Measurements from ENCODE around the gene PRTG.

DNA sequence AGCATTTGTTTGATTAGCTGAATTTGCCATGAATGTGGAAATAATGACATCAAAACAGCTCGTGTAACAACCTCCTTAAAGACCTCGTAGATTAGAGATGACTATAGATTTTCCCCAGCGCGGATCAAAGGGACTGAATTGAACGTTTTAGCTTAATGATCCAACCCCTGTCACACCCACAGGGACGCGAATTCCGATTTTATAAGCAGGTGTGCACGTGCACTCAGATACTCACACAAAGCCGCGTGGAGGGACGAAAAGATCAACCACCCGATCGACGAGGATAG, 7.2 kb downstream of the ONECUT1 start:
- PRO-cap, result no peak
- RAMPAGE, long total RNA, 2 experiments, result no peak in any of the 2 experiments

- PRO-cap, result no peak
- RAMPAGE, long total RNA, 2 experiments, result no peak in any of the 2 experiments
Observed at GRCh38 chr15:53115036-53115429, 324.9 kb upstream of the ONECUT1 start.

- PRO-cap, result no peak
- RAMPAGE, long total RNA, 2 experiments, result no peak in any of the 2 experiments
Observed at GRCh38 chr15:53438508-53438987, 320.9 kb downstream of the WDR72 start.

- PRO-cap, result no peak
- RAMPAGE, long total RNA, 2 experiments, result no peak in any of the 2 experiments
Observed at GRCh38 chr15:54583681-54584220, 605.5 kb downstream of the UNC13C start.

DNA sequence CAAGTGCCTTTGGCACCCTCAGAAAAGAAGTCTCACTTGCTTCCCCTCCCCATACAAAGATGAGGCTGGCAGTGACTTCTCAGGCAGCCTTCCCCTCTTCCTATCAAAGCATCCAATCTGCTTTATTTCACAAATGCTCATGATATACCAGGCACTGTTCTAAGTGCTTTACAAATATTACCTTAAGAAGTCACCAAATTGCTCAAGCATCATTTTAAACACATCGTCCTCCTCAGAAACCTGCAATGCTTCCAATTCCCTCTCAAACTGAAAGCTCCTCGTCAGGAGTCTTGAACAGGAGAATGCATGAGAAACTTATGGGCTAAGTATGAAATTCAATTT, 181.9 kb downstream of the RSL24D1 start:
- PRO-cap, result no peak
- RAMPAGE, long total RNA, 2 experiments, result no peak in any of the 2 experiments

DNA sequence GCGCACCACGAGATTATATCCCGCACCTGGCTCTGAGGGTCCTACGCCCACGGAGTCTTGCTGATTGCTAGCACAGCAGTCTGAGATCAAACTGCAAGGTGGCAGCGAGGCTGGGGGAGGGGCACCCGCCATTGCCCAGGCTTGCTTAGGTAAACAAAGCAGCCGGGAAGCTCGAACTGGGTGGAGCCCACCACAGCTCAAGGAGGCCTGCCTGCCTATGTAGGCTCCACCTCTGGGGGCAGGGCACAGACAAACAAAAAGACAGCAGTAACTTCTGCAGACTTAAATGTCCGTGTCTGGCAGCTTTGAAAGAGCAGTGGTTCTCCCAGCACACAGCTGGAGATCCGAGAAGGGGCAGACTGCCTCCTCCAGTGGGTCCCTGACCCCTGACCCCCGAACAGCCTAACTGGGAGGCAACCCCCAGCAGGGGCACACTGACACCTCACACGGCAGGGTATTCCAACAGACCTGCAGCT, 132.4 kb downstream of the RSL24D1 start:
- PRO-cap, result no peak
- RAMPAGE, long total RNA, 2 experiments, result no peak in any of the 2 experiments

DNA sequence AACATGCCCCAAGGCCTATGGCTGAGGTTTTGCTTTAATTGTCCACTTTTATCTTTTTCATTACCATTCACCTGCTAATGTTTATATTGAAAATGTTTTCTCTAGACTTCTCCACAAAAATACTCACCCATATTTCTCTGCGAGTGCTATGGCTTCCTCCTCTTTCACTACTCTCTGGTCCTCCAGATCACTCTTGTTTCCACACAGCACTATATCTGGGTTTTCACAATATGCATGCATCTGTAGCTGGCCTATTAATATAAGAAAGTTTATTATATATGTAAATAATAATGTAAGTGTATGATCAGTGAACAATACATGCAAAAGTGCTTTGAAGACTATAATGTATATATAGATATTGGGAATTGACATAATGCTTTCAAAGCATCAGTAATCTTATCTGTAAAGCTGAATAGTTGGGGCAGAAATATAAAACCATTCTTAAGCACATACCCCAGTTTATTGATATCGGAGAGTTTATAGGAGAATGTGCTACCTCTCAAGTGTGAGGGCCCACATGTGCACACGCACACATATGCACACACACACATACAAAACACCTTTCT, 27.1 kb upstream of the RSL24D1 start:
- PRO-cap, result no peak
- RAMPAGE, long total RNA, 2 experiments, result no peak in any of the 2 experiments

- PRO-cap, result no peak
- RAMPAGE, long total RNA, 2 experiments, result no peak in any of the 2 experiments
Observed at GRCh38 chr15:55246647-55246898, 43.0 kb downstream of the RAB27A start.

DNA sequence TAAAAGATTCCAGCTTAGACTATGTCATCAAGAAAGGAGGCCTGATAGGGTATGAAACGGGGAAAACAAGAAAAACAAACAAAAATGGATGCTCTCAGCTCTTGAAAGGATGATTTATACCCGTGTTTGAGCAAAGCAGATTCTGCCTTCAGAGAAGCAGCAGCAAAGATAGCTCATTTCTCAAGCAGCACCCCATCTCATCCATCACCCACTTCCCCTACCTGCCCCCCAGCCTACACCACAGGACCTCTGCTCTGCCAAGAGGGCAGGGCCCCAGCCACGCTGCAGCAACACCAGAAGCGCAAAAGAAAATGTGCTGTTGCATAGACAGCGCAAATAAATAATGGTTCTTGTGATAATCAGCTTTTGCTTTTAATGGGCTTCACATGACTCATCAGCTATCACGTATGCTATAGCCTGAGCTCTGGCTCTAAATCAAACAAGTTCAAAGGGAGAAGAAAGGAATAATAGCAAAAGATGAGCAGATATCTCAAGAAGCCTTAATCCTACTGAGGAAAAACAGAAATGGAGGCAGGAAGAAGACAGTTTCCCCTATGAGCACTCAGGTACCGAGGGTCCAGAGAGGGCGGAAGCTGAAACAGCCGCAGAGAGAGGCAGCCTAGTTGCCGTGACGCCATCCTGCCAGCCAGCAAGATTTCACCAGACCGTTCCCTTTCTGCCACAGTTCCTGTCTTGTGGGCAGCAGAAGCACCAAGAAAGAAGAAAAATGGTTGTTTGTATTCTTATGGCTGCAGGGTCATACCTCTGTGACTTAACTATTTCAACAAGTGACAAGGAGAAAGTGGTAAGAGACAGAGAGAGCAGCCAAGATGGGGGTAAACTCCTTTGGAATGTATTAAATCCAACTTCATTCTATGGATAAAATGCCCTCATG, 22.1 kb downstream of the RAB27A start:
- PRO-cap, result no peak
- RAMPAGE, long total RNA, 2 experiments, result no peak in any of the 2 experiments

GRCh38 chr15:55279537-55280694, 9.7 kb downstream of the RAB27A start:
- PRO-cap, result no peak
- RAMPAGE, long total RNA, 2 experiments, result no peak in any of the 2 experiments

- PRO-cap, result no peak
- RAMPAGE, long total RNA, 2 experiments, result no peak in any of the 2 experiments
Observed at GRCh38 chr15:55356792-55357752, 38.0 kb downstream of the PIGB start.

DNA sequence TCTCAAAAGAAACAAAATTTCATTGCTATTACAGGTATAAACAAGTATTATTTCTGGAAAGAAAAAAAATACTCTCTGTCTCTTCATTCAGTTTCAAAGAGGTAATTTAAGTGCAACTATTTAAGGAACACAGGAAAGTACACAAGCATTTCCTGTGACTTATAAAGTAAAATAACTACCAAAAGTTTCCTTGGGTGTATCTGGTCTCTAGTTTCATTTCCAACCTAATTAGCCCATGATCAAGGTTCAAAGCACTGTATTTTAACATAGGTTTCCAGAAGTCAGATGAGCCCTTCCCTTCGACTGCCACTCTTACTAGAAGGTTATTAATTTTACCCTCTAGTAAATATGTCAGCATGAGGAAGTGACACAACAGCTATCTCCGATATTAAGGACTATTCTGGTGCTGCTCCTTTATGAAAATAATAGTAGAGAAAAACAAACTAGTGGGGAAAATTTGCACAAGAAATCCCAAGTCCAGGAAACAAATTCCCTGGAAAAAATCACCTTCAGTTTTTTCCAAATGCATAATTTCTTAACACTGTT, 35.4 kb downstream of the CCPG1 start:
- PRO-cap, result no peak
- RAMPAGE, long total RNA, 2 experiments, result no peak in any of the 2 experiments

GRCh38 chr15:55407391-55407802, 762 bp downstream of the CCPG1 start:
- PRO-cap, result no peak
- RAMPAGE, long total RNA, 2 experiments, result no peak in any of the 2 experiments

DNA sequence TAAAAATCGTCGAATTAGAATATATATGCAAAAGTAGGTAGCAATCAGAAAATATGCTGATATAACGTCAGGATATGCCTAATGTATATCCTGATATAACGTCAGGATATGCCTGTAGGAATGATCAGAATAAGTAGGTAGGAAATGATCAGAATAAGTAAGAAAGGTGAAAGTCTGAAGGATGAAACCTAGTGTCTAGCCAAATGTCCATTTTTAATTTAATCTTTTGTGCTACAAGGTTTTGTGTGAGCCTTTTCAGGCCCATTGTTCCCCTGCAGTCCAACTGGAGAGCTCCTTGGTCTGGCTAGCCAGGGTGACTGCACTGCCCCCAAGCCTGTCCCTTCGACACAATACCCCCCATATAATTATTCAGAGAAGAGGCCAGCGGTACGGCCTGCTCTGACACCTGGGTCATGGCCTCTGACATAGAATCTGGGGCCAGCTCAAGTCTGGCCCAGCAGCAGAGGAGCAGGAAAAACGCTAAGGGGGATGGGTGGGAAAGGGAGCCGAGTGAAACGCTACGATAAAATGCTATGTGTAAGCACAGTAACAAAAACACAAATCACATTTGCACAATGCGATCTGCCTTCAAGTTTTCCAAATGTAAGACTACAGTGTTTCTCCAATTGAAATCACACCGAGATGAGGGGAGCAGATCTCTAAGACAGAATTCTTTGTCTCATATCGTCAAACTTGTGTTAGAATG, 64.2 kb upstream of the PYGO1 start:
- PRO-cap, result no peak
- RAMPAGE, long total RNA, 2 experiments, result no peak in any of the 2 experiments

- PRO-cap, result bidirectional peak, plus-strand start at chr15:55743167, minus-strand start at chr15:55743092
- RAMPAGE, long total RNA, 2 experiments, result no peak in any of the 2 experiments
Observed at GRCh38 chr15:55742465-55743390, at the start of gene PRTG. Gene PRTG (minus strand): TSS chr15:55743152.

- PRO-cap, result no peak
- RAMPAGE, long total RNA, 2 experiments, result no peak in any of the 2 experiments
Observed at GRCh38 chr15:55910565-55911104, 82.8 kb downstream of the NEDD4 start.

- PRO-cap, result no peak
- RAMPAGE, long total RNA, 2 experiments, result no peak in any of the 2 experiments
Observed at GRCh38 chr15:56094833-56095683, 101.6 kb upstream of the NEDD4 start.

DNA sequence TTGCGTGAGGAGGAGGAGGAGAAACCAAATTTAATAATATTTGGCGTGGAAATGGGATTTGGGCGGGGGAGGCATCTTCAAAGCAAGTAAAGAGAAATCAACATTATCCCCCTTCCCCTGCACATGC, 289 bp upstream of the RFX7 start:
- PRO-cap, result no peak
- RAMPAGE, long total RNA, 2 experiments, result no peak in any of the 2 experiments

DNA sequence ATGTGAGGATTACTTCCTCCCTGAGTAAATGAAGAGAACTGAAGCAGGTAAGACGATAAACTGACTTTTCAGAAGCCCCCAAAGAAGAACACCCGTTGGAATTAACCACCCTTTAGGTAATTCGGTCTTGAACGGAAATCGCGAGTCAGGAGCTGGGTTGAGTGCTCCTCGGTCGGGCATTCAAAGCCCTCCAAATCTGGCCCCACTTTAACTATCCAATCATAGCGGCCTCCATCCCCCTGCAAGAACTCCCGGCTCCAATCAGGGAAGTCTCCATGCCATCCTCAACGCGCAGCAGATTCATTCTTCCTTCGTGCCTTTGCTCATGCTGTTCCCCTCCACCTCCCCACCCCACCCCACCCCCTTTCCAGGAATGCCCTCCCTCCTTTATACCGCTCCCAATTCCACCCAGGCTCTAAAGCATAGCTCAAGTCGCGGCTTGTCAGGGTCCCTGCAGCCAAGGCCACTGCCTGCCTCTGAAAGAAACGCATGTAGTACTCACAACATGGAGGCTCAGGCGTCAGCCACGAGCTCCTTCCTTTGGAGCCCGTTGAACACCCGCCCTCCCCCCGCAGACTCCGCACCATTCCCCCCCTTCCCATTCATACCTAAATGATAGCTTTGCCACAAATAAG, 670 bp upstream of the RFX7 start:
- PRO-cap, result no peak
- RAMPAGE, long total RNA, 2 experiments, result no peak in any of the 2 experiments

- PRO-cap, result no peak
- RAMPAGE, long total RNA, 2 experiments, result no peak in any of the 2 experiments
Observed at GRCh38 chr15:56244867-56245458, 1.3 kb upstream of the RFX7 start.

Data from breast epithelium (tissue), 2 donors.